SK-N-SH (cell line): Measurements from ENCODE around the gene DBH.

DNA sequence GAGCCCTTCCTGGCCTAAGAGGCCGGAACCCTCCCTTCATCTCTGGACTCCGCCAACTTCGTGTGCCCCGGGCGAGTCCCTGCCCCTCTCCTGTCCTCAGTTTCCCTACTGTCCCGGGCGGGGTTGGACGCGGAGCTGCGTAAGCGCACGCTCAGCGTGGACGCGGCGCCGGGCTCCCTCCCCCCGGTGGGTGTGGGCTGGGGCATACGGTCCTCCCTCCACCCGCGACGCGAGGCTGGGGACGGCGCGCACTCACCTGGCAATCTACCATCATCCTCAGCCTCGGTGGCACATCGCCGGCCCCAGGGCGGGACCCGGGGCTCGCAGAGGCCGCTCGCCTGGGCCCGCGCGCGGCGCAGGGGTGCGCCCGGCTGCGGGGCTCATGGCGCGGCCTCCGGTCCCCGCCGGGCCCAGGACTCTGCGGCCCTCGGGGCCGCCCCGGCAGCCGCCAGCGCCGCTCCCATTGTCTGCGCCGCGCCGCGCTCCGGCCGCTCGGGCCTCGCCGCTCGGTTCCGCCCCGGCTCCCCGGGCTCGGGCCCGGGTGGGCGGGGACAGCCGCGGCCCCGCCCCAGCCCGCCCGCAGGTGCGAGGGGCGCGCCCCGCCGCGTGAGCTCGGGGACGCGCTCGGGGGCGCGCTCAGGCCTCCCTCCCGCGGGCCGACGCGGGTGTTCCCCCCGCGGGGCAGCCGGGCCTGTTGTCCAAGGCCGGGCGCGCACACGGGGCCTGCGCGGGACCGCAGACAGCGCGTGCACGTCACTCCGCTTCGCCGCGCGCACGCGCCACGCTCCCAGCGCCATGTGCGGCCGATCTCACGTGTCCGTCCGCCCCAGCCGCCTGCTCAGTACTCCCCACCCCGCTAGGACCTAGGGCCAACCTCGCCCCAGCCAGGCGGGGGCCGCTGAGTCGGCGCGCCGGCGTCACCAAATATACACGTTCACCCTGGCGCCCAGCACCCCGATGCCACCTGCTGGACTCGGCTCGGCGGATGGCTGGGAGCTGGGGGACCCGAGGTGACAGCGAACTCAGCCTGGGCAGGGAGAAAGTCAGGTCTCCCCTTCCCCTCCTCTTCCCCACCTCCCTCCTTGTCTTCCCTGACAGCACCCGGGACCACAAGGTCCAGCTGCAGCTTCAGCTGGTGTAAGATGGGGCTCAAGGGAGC is 14.6 kb downstream of the GBGT1 start:
- RRBS = 2% methylated on average over 41 of the region's 139 CpGs
CAGE:
- cytosol, long polyA plus RNA = no peak
- long polyA plus RNA = no peak
- nucleus, long polyA plus RNA = no peak

DNA sequence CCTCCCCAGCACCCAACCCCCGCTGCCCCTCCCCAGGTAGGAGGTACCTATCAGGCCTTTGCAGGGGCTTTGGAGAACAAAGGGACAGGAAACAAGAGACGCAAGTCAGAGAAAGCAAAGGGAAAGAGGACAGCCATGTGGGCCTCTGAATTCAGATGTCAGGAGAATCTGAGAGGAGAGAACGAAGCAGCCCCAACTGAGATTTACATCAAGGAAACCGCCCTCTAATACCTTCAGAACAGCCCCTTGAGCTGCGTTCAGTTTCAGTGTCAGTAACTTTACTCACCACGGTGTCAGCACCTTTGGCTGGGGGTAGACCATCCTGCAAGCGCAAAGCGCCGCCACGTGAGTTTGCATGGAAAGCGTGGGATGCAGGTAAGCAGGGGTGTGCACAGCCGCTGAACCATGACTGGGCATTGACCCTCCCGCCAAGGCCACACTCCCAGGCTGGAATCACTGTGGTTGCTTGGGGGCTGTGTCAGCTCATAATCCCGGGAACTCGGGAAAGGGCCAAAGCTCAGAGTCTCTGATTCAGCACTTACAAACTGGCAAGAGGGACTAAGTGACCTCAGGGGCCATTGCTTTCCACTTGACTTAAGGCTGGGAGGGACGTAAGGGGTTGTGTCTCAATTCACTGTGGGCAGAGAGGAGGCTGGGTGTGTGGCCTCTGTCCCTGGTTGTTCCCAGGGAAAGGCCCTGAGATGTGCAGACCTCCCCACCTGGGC is 48.9 kb upstream of the OBP2B start:
- RRBS = no CpG with 5 or more reads among the region's 16 CpGs
CAGE:
- cytosol, long polyA plus RNA = no peak
- long polyA plus RNA = no peak
- nucleus, long polyA plus RNA = no peak

GRCh38 chr9:133348515-133349253 is 666 bp downstream of the RPL7A start:
- RRBS = 1% methylated on average over 8 of the region's 36 CpGs
CAGE:
- cytosol, long polyA plus RNA = no peak
- long polyA plus RNA = no peak
- nucleus, long polyA plus RNA = no peak

GRCh38 chr9:133349298-133349889 is 1.4 kb downstream of the RPL7A start:
- RRBS = no CpG with 5 or more reads among the region's 13 CpGs
CAGE:
- cytosol, long polyA plus RNA = no peak
- long polyA plus RNA = no peak
- nucleus, long polyA plus RNA = no peak

GRCh38 chr9:133350688-133351492 is 2.9 kb downstream of the RPL7A start:
- RRBS = no CpG with 5 or more reads among the region's 12 CpGs
CAGE:
- cytosol, long polyA plus RNA = no peak
- long polyA plus RNA = no peak
- nucleus, long polyA plus RNA = no peak

- RRBS = no CpG with 5 or more reads among the region's 15 CpGs
CAGE:
- cytosol, long polyA plus RNA = no peak
- long polyA plus RNA = no peak
- nucleus, long polyA plus RNA = no peak
These were observed 5.9 kb downstream of the SURF2 start for GRCh38 chr9:133362245-133362673.

DNA sequence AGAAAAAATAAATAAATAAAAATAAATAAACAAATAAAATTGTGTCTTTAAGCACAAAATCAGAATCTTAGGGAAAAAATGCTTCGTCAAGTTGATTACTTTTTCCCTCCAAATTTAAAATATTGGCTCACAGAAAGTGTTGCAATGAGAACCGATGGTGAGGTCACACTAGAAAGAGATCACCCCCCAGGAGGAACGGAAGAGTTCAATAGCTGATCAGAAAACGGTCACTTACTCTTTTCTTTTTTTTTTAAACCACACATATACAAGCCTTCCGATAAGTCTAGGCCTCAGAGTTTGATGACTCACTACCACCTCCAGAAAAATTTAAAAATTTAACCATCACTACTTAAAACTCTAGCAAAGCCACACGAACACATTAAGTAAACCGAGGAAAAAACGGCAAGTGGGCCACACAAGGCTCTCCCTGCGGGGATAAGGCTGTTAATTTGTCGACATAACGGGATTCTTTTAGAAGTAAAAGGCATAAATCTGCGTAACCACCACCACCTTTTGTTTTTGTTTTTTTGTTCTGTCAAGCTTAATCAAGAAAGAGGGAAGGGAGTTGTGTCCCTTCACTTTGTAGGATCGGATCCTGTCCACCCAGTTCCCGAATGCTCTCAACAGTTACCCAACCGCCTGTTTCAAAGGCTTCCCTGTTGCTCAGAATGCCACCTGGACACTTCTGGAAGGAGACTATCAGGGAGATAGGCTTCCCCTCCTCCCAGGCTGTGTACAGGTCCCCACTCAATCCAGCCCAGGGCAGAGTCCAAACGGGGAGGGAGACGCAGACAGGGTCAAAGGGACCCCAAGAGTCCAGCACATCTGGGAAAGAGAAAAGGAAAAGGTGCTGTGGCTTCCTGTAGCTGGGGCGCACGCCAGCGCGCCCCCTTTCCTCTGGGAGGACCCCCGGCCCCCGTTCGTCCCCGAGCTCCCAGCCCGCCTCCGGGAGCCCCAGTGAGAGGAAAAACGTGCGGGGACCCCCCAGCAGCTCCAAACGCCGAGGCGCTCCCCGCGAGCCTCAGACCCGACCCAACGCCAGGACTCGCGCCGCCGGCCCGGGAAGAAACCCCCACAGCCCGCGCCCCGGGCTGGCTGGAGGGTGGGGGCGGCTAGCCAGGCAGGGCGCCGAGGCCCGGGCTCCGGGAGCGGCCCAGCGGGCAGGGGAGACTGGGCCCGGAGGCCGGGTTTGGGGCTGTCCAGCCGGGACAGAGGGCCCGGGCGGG is 883 bp downstream of the SURF4 start:
- RRBS = 4% methylated on average over 13 of the region's 56 CpGs
CAGE:
- cytosol, long polyA plus RNA = no peak
- long polyA plus RNA = no peak
- nucleus, long polyA plus RNA = no peak

DNA sequence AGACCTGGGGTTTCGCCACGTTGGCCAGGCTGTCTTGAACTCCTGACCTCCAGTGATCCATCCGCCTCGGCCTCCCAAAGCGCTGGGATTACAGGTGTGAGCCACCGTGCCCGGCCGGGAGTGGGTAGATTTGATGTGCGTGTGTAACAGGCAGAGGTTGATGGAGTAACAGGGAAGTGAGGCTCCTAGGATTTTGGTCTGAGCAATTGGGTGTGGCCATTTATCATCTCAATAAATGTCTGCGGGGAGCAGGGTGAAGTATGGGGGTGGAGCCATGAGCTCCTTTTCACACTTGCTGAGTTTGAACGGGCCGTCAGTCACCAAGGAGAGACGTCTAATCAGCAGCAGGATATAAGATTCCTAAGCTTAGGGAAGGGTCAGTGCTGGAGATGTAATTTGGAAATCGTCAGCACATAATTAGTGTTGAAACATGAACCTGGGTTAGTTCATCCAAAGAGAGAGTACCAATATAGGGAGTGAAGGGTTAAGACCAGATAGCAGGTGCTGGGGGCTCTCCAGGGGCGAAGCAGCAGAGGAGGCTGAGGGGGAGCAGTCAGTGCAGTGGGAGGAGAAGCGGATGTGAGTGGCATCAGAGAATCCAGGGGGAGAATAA is 1.3 kb upstream of the REXO4 start:
- RRBS = no CpG with 5 or more reads among the region's 16 CpGs
CAGE:
- cytosol, long polyA plus RNA = no peak
- long polyA plus RNA = no peak
- nucleus, long polyA plus RNA = no peak

- RRBS = 90% methylated on average over 13 of the region's 30 CpGs
CAGE:
- cytosol, long polyA plus RNA = no peak
- long polyA plus RNA = no peak
- nucleus, long polyA plus RNA = no peak
These were observed 7.4 kb downstream of the ADAMTS13 start for GRCh38 chr9:133429525-133429916.

- RRBS = no CpG with 5 or more reads among the region's 20 CpGs
CAGE:
- cytosol, long polyA plus RNA = no peak
- long polyA plus RNA = no peak
- nucleus, long polyA plus RNA = no peak
These were observed 504 bp downstream of the SLC2A6 start for GRCh38 chr9:133478292-133478897.

- RRBS = 65% methylated on average over 2 of the region's 10 CpGs
CAGE:
- cytosol, long polyA plus RNA = no peak
- long polyA plus RNA = no peak
- nucleus, long polyA plus RNA = no peak
These were observed 9.0 kb upstream of the SLC2A6 start for GRCh38 chr9:133487923-133488210.

DNA sequence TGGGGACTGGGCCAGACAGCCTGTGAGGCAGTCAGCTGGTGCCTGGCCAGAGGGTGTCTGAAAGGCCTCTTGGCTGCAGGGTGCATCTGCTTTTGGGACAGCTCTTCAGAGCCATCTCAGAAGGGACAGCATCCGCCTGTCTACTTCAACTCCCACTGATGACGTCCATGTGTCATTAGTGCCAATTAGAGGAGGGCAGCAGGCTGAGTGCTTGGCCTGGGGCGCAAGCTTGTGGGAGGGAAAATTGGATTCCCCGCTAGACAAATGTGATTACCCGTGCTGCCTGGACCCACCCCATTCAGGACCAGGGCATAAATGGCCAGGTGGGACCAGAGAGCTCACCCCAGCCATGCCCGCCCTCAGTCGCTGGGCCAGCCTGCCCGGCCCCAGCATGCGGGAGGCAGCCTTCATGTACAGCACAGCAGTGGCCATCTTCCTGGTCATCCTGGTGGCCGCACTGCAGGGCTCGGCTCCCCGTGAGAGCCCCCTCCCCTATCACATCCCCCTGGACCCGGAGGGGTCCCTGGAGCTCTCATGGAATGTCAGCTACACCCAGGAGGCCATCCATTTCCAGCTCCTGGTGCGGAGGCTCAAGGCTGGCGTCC is at the start of gene DBH:
DBH (plus strand) TSS at position 341 of the 605 bp plus-strand sequence.
- RRBS = no CpG with 5 or more reads among the region's 15 CpGs
CAGE:
- cytosol, long polyA plus RNA = start-site peak on the plus strand centred at position 378 of the sequence, 38 bp wide, 47 and 20 reads in 2 replicates
- long polyA plus RNA = no peak
- nucleus, long polyA plus RNA = no peak

DNA sequence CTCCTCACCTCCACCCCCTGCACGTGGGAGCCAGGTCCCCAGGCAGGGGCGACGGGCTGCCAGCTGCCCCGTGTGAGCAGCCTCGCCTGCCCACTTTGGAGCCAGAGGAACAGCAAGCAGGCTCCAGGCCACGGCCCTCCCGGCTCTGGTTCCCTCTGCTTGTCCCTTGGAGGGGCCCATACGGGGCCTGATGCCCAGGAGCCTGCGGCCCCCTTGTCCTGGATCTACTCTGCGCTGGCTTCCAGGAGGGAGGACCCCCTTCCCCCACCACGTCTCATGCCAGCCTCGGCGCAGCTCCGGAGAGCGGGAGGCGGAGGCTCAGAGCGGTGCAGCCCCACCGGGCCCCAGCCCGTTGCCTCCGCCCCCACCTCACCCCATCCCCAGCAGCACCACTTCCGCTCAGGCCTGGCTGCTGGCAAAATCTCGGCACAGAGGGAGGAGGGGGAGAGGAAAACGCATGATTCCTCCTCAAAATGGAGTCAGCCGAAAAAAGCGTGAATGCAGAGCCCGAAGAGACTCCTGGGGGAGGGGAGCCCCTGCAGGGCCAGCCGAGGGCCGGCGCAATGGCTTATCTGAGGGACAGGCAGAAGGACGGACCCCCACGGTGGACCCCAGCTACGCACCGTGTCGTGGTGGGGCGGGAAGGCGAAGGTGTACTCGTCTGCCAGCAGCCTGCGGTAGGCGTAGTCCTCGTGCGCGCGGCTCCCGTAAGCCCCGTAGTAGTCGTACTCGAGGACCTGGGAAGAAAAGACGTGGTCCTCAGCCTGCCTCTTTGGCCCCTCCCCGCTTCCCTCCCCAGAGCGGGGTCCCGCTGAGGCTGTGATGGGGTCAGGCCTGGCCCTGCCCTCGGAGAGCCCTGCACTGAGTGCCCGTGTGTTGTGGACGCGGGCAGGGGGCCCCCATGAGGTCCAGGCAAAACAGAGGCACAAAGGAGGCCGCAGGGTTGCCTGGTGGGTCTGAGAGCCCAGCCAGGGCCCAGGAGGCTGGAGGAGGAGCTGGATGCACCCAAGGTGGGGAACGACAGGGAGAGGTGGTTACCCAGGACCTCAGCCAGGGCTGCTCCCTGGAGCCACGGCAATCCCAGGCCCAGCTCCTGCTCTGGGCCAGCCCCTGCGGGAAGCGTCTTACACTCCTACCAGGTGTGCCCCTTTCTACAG is 35.5 kb downstream of the SARDH start:
- RRBS = 98% methylated on average over 5 of the region's 60 CpGs
CAGE:
- cytosol, long polyA plus RNA = no peak
- long polyA plus RNA = no peak
- nucleus, long polyA plus RNA = no peak

DNA sequence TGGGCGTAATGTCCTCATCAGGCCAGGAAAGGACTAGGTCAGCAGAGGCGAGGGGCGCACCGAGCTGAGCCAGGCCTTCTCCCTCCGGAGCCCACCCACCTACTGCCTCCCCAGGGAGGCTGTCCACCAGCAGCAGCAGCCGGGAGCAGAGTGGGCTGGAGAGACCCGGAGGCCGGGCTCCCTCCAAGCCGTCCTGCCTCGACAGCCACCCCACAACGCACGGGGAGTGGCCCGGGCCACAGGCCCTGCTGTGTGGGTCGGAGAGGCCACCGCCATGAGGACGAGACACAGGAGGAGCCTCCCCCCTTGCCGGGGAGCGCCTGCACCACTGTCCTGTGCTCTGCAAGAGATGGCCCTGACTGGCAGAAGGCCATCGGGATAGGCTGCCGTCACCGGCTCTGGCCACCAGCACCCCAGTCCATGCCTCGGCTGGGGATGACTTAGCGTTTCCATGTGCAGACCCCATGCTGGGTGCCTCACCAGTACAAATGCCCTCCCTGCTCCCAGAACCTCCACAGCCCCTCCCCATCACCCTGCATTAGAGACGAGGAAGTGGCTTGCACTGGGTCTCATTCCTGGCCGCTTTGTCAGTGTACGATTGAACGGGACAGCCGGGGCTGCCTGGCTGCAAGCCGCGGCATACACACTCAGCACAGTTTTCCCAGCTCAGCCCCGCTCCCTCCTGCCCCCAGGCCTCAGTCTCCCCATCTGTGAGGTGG is 26.4 kb downstream of the SARDH start:
- RRBS = 76% methylated on average over 15 of the region's 31 CpGs
CAGE:
- cytosol, long polyA plus RNA = no peak
- long polyA plus RNA = no peak
- nucleus, long polyA plus RNA = no peak

DNA sequence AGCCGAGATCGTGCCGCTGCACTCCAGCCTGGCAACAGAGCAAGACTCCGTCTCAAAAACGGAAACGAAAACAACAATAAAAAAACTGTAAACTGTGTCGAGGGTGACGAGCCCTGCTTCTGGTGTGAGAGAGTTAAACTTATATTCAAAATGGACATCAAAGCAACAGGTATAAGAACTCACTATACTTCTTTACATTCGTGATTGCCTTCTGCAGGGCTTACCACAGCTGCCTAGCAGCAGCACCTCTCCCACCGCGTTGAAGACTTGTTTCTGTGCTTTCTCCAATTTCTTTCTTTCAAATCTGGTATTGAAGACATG is 18.1 kb upstream of the SARDH start:
- RRBS = no CpG with 5 or more reads among the region's 11 CpGs
CAGE:
- cytosol, long polyA plus RNA = no peak
- long polyA plus RNA = no peak
- nucleus, long polyA plus RNA = no peak

GRCh38 chr9:133768747-133769741 is 30.9 kb upstream of the SARDH start:
- RRBS = no CpG with 5 or more reads among the region's 25 CpGs
CAGE:
- cytosol, long polyA plus RNA = no peak
- long polyA plus RNA = no peak
- nucleus, long polyA plus RNA = no peak

GRCh38 chr9:133785345-133786127 is 47.4 kb upstream of the SARDH start:
- RRBS = no CpG with 5 or more reads among the region's 19 CpGs
CAGE:
- cytosol, long polyA plus RNA = no peak
- long polyA plus RNA = no peak
- nucleus, long polyA plus RNA = no peak

DNA sequence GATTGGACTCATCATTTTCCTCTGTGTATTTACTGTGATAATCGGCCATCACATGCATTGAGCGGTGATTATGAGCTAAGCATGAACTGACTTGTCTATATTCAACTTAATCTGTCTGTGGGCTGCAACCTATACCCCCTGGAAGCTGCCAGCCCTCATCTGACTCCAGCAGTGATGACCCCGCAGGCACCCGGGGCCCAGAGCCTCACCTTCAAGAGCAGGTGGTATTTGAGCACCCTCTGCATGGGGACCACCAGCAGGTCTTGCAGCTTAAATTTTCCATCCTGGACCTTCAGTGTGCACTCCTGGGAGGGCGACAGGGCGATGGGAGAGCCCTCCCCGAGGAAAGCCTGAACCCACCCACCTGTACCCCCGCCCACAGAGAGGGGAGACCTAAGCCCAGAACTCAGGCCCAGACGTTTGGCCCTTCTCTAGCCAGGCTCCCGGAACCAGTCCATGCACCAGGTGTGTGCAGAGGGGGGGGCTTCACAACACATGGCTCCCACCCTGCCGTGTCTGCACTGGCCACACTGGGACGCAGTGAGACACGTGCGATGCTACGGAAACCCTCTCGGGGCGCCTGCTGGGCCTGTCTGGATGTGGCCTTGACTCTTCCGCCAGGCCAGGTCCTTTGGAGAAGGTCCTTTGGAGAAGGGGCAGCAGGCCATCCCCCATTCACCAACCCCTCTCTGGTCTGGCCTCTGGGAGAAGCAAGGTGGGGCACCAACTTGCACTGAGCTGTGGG is 58.2 kb upstream of the SARDH start:
- RRBS = no CpG with 5 or more reads among the region's 18 CpGs
CAGE:
- cytosol, long polyA plus RNA = no peak
- long polyA plus RNA = no peak
- nucleus, long polyA plus RNA = no peak

GRCh38 chr9:133855504-133856535 is 117.7 kb upstream of the SARDH start:
- RRBS = 98% methylated on average over 7 of the region's 33 CpGs
CAGE:
- cytosol, long polyA plus RNA = no peak
- long polyA plus RNA = no peak
- nucleus, long polyA plus RNA = no peak

DNA sequence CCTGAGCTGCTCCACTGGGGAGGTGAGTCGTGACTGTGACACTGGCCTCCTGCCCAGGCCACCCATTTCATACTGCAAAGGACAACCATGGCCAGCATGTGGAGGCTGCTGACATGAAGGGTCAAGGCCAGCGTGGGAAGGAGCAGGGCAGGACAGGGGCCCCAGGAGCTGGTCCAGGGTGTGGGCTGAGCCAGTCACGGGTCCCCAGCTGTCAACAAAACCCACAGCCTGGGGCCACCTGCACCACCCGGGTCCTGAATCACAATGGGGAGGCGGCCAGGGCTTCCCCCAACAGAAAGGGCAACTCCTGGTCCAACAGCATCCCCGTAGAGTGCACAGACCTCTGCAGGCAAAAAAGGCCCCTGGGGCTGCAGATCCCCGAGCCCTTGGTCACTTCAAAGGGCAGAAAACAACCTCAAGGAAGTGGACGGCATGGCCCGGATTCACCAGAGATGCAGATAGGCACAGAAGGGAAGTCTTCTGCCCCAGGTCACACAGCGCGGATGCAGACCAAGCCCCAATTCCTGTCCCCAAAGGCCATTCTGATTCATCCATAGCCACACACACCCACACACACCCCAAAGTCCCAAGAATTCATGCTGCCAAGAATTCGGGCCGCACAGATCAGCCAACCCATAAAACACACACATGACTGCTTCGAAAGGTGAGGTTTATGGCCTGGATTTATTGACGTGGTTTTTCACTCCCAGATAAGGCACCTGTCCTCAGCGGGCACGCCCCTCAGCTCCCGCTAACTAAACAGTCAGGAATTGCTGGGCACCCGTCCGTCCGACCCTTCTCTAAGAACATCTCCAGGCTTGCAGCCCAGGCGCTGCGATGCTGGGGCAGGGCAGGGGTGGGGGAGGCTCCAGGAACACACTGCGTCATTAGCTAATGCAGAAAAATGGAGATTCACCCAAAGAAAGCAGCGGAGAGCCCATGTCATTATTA is 20.3 kb downstream of the VAV2 start:
- RRBS = no CpG with 5 or more reads among the region's 25 CpGs
CAGE:
- cytosol, long polyA plus RNA = no peak
- long polyA plus RNA = no peak
- nucleus, long polyA plus RNA = no peak